Cardiac ventricle fibroblast (primary cell): ENCODE measurements around the gene DDX17.

DNA sequence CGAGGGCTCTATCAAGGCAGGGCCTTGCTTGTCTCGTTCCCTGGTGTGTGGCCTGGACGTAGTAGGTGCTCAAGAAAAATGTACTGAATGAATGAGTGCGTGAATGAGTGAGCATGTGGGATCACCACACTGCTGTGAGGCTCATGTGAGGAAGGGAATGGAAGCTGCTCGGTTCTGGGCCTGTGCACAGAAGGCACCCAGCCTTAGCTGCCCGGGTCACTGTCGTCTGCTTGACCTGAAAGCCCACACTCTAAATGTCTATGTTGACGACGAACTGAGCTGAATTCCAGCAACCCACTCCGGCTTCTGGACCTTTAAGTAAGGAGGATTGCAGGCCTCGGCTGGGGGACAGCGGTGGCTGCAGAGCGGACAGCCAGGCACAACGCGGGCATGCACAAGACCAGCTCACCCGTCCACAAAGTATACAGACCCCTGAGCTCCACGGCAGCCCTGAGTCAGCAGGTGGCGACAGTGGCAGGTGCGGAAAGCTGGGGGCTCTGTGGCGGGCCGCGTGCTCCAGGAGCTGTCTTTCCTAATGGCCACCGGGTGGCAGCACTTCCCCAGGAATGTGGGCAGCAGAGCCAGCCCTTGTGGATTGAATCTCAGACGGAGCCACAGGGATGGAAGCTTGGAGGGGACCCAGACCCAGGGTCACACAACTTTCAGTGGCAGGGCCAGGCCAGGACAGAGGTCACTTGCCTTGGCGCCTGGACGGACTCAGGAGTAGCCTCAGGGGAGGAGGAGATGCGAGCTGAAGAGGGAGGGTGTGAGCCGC is 5.1 kb upstream of the PICK1 start:
- RAMPAGE, long total RNA, result no peak

DNA sequence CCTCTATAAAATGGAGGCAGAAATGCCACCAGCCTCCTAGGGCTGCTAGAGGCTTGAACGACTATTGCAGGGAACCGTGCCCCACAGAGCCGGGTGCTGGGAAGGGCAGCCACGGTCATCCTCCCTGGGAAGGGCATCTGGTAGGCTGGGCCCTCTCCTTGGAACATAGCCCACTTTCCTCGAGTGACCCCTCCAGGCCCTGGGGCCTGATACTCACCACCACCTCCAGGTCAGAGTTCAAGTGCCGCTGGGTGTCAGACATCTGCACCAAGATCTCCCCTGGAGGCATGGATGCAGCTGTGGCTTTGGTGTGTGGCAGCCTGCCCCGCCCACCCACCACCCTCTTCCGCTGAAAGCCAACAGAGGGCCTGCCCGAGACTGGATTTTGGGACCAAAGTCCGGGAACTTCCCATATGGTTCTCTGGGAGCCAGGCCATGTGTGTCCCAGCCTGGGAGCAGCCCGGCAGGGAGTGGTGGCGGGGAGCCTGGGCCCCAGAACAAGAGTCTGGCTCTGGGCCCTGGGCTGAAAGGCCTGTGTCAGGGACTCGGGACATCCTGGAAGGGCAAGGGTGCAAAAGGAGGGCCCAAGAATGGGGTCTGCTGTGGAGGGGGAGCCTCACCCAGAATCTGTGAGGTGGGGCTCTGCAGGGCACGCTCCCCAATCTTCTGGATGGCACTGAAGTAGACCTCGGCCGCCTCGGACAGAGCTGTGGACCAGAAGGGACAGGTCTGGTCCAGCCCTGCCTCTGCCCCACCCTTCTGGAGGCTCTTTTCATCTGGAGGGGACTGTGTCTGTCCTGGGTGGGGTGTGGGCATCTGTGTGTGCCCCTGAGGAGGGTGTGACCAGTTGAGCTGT is 2.6 kb downstream of the BAIAP2L2 start:
- RAMPAGE, long total RNA, result no peak

DNA sequence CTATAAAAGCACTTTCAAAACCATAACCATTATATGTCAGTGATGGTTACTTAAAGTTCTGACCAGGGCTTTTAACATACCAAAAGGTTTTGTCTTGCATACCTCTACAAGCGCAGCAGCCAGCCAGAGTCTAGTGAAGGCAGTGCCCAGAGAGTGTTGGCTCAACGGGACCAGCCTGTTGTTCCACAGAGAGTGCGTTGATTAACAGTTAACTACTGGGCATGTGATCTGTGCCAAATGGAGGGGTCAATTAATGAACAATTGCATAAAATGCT is 34.4 kb downstream of the PLA2G6 start:
- RAMPAGE, long total RNA, result no peak

DNA sequence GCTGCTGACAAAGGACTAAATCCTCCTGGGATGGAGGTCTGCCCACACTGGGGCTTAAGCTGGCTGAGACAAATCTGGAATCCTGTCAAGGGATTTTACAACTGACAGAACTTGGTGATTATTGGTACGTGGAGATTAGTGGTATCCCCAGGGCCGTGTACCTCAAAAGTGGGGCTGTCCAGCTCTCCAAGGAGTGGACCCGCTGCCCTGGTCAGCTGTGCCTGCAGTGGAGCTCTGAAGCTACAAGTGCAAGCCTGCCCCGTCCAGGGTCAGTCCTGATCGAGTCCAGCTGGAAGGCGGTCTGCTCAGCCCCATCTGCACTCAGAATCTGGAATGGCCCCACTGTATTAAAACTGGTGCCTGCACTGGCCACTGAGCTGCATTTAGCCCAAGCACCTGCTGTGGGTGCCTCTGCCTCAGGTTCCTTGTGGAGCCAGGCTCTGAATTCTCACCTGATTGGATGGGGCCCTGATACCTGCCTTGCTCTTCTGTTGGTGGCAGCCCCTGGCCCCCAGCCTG is 14.3 kb downstream of the PLA2G6 start:
- RAMPAGE, long total RNA, result no peak

GRCh38 chr22:38204301-38205131 is 2.7 kb downstream of the MAFF start:
- RAMPAGE, long total RNA, result no peak

DNA sequence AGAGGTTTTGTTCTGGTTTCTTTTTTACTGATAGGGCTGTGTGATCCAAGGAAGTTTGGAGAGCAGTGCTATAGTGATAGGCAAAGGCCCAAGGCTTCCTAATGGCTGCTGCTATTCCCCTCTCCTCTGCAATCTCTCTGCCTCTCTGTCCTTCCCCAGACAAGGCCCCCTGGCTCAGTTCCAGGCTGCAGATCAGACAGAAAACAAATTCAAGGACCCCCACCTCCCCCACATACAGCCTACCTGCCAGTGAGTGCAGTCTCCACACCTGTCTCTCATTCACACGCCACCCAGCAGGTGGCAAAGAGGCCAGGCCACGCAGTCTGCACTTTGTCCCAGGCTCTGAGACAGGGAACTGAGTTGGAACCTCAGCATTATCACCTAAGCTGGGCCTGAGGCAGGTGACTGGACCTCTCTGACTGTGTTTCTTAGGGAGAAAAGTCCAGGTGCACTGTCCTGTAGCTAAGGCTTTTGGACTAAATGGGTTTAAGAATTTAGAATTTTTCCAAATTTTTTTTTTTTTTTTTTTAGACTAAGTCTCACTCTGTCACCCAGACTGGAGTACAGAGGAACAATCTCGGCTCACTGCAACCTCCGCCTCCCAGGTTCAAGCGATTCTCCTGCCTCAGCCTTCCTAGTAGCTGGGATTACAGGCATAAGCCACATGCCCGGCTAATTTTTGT is 14.9 kb downstream of the TMEM184B start:
- RAMPAGE, long total RNA, result no peak

DNA sequence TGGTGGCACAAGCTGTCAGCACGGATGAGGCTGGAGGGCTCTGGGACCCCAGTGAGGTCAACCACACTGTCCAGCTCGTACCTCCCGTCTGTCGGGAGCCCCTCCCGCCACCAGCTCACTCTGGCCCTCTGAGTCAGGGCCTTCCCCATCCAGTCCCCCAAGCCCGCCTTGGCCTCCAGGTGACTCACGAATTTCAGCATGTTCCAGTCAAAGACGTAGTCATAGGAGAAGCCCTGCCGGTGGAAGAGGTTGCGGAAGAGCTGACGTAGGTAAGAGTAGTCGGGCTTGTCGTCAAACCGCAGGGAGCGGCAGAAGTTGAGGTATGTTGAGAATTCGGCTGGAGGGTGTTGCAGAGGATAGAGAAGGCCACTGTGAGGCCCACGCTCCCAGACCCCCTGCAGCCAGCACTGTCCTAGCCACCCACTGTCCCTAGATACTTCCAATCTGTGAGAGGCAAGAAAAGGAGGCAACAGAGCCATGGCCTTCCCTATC is 18.6 kb downstream of the CSNK1E start:
- RAMPAGE, long total RNA, result no peak

DNA sequence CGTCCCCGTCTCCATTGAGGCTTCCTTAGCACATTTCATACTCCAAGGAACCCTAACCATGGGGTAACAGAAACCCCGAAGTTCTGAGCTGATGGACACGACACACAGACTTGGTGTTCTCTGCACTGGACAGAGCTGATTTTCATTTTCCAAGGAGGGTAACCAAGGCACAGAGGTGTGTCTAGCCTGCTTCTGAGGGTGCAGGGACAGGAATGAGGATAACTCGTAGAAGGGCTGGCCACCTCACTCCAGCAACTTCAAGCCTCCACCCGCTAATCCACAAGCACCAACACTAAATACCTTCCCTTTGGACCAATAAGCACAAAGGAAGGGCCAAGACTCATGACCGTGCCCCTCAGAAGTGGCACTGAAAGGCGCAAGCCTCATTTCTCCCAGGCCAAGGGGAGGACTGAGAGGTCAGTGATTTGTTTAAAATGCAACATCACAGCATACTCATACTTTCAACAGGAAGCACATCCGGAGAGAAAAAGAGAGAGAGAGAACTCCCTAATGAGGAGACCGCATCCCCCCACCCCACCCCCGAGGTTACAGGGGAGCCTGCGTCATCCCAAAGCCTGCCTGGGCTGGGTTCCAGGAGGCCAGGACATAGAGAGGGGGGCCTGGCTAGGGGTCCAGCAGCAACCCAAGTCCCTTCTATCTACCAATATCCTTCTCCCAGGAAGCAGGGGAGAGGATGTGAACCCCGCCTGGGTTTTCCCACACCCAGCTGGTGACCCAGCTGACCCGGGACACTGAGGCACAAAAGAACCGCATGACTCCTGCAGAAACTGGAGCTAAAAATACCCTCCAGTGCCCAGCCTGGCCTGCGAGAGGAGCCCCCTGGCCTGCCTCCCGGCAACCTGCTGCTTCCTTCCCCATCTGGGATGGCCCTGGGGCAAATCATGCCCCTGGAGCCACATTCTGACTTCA is 3.9 kb downstream of the CSNK1E start:
- RAMPAGE, long total RNA, result no peak

DNA sequence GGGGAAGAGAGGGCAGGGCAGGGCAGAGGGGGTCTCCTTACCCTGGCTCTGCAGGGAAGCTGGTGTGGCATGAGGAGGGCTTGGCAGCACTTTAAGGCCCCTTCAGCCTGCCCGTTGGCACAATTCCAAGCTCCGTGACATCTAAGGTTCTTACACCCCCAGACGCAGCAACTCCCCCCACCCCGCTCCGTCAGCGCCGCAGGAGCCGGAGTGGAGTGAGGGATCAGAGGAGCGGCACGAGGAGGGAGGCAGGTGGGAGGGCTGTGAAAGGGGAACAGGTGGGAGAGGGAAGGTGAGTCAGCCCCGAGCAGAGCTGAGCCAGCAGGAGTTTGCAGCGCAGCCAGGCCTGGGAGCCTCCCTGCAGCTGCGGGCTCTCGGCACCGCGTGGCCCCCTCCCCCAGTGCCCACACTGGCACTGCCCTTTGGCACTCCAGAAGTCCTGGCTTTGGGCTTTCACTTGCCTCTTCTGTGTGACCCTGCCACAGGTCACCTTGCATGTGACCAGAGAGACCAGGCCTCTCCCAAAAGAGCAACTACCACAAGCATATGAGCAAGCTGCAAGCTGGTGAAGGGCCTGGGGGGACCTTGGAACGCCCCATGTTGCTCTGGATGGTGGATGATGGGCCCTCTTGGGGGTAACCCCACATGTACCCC is 32.0 kb downstream of the KCNJ4 start:
- RAMPAGE, long total RNA, result no peak

DNA sequence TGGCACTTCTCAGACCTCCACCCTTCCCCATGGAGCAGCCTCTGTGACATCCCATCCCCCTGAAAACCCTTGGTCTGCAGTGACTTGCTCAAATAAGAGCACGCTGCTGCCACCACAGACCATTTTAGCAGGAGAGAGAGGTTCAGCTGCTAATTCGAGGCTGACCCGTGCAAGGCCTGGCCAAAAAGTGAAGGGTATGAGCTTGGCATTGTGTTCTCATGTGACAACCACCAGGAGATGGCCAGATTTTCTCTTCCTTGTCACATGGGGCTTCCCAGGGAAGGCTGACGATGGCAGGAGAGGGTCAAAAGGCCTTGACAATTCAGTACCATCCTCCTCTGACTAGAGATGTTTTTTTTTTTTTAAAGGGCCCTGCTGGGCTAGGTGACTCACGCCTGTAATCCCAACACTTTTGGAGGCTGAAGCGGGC is 23.4 kb downstream of the KCNJ4 start:
- RAMPAGE, long total RNA, result no peak

- RAMPAGE, long total RNA, result no peak
Observed at GRCh38 chr22:38482595-38483180, 14.8 kb downstream of the KDELR3 start.

GRCh38 chr22:38484968-38485674 is 17.2 kb downstream of the KDELR3 start:
- RAMPAGE, long total RNA, result no peak

DNA sequence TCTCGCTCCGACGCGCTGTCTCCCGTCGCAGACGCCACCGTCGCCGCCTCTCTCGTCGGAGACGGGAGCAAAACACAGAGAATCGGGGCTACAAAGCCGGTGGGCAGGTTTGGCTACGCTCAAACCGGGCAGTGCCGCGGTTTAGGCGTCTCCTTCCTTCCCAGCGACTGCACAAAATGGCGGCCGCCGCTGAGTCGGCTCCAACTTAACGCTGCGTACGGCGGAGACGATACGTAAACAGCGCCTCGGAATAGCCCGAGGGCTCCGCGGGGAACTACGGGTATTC is at the start of gene DDX17:
Gene DDX17 (minus strand): TSS at position 181 of the 286 bp plus-strand sequence.
- RAMPAGE, long total RNA, result start-site peak on the minus strand centred at position 188 of the sequence, 46 bp wide, 190 and 59 reads in 2 replicates

GRCh38 chr22:38506737-38507150 is 633 bp upstream of the DDX17 start:
- RAMPAGE, long total RNA, result no peak

GRCh38 chr22:38569305-38569596 is 732 bp downstream of the DMC1 start:
- RAMPAGE, long total RNA, result no peak

DNA sequence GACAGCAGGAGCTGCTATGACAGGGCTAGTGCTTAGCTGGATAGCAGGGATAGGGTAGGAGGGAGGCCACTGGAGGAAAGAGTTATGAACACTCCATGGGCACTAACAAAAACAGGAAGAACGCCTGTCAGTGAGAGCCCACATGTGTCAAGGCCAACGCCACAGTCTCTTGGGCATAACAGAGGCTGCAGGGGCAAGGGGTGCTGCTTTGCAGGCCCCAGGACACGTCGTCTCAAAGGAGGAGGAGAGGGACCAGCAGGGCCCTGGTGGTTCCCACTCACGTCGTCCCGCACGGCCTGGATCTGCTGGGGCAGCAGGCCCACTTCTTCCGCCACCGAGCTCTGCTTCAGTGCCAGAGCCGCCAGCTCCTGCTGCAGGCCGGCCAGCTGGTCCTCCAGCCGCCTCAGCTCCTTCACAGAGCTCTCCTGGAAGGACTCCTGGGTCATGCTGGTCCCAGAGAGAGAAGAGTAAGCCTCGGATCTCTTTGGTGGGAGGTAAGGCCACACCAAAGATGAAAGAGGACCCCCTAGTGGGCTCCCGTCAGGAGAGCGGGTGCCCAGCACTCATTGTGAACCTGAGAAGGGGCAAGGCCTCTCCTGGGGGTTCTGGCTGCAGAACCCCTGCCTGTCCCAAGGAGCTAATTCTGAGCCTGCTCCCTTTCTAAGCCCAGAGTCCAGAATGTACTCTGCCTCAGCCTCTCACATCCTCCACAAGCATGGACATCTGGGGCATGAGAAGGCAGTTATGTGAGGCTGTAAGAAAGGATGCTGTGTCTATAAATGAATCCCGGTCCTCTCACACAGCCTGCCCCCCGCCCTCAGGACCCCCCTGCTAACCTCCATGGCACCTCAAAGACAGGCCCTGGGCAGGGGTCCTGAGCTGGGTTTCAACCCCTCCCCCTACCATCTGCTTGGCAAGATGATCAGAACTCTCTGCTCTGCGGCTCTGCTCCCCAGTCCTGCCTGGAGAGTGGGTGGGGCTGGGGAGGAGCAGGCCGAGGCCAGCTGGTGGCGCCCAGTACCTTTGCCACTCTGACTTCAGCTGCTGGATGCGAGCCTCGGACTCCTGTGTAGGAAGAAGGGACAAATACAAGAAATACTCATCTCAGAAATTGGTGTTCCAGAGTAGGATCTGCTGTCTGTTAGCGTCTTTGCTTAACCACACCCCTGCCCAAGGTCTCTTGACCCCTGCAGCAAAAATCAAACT is 15.4 kb downstream of the SUN2 start:
- RAMPAGE, long total RNA, result no peak

GRCh38 chr22:38863430-38863873 is 8.6 kb downstream of the CBX6 start:
- RAMPAGE, long total RNA, result no peak

DNA sequence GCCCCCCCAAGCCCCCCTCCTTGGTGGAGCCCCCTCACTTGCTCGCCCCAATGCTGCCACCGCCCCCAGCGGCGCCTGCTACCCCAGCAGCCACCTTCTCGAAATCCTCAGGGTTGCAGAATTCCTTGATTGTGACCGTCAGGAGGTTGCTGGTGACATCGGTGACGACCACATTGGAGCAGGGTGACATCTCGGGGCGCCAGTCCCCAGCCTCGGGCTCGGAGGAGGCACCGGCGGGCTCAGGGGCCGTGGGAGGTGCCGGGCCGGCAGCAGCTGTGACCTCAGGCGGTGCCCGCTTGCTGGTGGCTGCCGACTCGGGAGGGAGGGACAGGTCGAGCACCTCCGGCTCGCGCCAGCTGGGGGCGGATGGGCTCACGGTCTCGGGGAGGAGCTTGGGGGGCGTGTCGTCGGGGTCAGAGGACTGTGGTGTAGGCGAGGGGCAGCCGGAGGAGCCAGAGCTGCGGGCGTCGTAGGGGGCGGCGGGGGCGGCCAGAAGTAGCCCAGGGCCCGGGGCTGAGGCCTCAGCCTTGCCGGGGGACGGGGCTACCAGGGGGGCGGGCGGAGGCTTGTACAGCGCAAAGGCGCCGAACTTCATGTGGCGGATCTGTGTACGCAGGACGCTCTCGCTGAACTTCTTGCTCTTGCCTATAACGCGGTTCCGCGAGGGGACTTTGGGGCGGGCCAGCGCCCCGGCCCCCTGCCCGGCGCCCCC is 5.7 kb downstream of the CBX6 start:
- RAMPAGE, long total RNA, result no peak

- RAMPAGE, long total RNA, result no peak
Observed at GRCh38 chr22:38923597-38924245, 33.7 kb upstream of the APOBEC3A start.

DNA sequence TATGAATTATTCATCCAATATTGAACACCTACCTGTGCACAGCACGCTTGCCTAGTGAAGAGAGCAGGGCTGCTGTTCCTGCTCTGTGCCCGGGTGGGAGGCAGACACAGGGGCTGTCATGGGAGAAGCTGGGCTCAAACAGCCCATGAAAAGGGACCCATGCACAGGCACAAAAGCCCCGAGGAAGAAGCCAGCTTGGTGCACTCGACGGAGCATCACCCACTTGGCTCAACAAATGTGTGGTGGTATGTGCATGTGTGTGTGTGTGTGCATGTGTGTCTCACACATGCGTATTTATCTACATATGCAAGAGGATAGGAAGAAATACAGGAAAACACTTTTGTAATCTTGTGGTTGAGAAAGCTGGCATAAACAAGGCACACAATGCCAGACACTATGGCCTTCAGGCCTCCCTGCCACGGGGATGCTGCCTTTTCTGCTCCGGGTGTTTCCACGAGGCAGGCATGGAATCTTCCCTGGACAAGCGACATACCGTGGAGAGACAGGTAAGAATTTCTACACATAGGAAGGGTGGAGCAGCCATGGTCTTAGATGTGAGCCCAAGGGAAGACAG is 5.0 kb upstream of the APOBEC3A start:
- RAMPAGE, long total RNA, result no peak